Measurements from ENCODE around the gene FRS2.

- PRO-cap, result no peak
Observed at GRCh38 chr12:67489007-67489358, 159.6 kb upstream of the DYRK2 start.

DNA sequence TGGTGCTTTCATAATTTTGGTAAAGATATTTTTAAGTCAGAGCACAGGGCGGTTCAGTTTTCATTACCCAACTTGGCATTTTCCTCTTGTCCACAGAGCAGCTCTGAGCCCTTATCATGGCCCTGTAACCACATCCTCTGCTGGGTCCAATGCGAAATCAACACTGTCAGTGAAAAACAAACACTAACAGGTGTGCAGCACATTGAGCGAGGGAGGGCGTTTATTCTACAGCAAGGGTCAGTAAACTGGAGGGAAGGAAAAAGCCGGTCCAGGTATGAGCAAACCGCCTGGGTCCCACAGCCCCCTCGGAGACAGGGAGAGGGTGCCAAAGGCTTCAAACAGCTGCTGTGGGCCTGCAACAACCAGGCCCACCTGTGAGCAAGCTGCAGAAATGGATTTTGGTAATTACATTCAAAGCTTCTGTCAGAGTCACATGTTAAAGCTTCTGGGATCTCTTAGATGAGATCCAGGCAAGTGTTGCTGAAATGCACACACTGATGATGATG lies 132.8 kb upstream of the DYRK2 start:
- PRO-cap, result no peak

- PRO-cap, result no peak
Observed at GRCh38 chr12:68241085-68241392, 12.4 kb downstream of the IL22 start.

DNA sequence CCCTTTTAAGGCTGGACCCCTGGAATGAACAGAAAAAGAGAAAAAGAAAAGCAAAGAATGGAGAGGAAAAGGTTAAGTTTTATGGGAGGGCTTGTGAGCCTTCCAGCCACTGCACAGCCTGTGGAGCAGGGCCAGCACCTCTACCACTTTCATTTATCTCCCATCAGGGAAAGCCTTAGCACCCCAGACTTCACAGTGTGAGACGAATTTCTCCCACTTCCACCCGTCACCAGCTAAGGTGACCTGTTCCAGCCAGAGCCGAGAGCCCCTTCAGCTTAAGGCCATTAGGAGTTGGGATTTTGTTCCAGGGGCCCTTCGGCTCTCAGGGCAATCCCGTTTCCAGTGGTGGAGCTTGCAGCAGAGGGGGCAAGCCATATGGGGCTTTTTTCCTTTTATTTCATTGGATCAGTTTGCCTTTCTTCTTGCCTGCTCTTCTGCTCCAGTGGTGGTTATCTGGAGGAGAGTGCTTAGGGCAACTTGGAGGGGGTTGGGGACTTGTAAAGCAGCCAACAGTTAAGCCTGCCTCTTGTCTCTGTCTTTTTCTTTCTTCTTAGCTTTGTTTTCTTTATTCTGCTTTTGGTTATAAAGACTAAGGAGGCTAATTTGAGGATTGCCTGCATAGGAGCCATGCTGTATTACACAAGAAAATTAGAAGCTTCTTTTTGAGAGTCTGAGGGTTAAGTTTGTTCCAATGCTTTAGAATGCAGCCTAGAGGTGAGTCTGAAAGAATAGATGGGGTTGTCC lies 7.8 kb downstream of the IL22 start:
- PRO-cap, result no peak

DNA sequence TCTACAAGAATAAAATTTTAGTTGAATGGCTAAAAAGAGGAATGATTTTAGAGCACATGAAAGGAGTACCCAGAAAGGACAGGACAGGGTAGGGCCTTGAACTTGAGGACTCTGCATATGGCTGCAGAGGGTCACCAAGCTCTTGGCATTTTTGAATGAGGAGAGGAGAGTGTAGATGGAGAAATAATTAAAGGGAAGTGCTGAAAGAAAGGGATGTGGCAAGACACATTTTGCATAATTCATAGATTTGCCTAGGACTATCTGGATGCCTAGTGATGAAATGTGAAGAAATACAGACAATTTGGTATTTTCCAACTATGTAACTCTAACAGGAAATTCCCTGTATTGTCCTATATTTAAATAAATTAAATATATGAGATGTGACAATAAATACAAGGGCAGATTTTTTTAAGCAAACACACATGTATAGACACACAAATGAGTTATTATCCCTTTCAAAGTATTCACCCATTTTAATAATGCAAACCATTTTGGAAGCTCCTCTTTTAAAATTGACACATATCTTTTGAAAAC lies 27.6 kb upstream of the MDM1 start:
- PRO-cap, result no peak

DNA sequence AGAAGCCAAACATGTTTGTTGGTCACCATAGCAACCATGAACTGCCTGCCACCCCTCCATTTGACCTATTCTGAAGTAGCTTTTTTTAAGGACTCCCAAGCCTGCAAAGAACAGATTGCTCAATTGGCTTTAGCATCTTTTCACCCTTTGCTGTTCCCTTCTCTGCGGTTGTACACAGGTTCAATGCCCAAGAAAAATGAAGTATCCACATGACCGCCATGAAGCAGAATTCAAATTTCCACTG lies 35.9 kb upstream of the MDM1 start:
- PRO-cap, result no peak

DNA sequence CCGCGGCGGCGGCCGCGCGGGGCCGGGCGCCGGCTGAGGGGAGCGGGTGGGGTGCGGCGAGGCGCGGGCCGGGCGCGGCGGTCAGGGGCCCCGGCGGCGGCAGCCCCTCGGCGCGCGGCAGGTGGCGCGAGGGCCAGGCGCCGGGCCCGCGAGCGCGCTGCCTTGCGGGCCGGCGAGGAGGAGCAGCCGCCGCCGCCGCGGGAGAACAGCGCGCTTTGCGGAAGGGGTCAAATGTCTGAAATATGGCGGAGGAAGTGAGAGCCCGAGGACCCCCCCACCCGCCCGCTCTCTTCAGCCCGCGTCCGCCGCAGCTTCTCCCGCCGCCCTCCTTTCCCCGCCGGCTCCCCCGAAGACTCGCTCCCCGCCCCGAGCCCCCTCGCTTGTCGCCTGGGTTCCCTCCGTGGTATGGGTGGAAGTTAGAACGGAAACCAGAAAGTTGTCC lies 400 bp downstream of the RAP1B start:
- PRO-cap, result no peak

DNA sequence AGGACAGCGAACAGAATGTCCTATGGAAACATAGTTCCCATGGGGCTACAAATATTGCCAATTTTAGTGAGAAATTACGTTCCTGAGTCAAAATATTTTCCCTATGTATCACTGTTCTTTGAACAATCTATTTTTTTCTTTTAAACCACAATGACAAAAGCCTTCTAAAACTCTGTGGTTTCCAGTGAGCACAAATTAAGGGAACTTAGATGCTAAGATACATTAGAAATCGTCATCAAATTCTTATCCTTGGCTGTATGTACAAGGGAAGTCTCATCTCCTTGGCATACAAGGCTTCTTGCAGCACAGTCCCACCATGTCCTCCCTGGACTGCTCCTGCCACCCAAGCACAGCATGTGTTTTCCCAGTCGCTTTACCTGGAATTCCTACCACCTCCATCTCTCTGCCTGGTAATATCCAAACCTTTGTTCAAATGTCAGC lies 17.9 kb downstream of the CPM start:
- PRO-cap, result no peak

DNA sequence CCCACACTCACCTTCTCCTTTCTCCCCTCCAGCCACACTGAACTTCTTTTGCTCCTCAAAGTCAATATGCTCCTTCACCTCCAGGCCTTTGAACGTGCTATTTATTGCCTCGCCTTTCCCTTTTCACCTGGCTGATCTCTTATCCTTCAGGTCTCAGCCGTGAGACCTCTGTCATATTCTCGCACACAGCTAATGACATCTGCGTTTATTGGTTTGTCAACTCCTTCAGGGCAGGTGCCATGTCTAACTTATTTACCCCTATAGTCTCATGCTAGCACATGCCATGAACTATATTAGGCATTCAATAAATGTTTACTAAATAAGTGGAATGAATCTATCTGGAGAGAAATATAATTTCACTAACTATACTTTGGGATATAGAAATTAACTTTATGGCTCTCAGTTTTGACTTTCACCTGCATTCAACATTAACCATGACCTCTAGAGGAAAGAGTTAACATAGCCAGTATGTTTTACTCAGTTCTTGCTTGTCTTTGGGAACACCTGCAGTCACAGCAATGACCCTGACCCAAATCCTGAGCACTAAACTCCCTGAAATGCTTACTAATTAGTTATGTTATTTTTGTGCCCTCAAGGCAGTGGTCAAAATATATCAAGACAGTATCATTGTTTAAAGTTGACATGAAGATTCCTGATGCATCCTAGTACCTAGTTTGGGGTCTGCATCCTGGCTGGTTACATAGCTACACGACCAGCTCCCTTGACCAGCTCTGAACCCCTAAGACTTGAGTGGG lies 15.7 kb downstream of the CPM start:
- PRO-cap, result no peak

- PRO-cap, result no peak
Observed at GRCh38 chr12:68951550-68952290, 18.7 kb upstream of the CPM start.

- PRO-cap, result no peak
Observed at GRCh38 chr12:69046291-69046879, 113.4 kb upstream of the CPM start.

DNA sequence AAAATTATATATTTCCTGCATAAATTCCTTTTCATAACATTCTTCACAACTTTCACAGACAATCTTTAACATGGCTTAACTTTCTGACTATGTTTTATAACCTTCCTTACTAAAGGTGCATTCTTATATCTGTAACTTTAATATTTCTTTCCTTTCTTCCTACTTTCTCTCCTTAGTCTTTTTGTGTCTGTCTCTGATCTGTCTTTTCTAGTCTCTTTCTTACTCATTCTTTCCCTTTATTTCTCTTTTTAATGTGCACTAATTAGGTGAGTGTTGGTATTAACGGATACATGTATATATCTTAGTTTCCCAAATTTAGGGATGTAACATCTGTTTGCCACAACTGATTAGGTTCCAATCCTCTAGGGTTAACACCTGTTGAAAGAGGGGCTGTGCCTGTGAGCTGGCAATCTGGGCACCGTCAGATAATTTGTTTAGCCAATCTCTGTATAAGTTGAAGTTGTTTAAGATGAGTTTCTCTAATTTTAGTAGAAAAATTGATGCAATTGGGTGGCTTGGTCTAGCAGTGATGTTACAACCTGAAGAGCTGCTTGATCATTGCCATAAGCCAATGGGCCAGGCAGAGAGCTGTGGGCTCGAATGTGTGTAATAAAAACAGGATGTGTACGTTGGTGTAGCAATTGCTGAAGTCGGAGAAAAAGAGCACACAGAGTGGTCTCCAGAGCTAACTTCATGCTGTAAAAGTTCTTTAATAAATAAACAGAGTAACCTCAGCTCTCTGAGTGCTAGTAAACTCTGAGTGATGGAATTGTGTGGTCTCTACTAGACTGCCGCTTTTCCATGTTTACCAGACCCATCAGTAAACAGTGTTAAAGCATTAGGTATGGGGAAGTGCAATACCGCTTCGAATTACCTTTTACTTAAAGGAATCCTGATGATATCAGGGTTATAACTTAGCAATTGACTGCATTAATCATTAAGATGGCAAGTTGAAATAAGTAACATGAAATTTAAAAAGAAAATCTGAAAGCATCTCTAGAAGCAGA lies 18.4 kb upstream of the LYZ start:
- PRO-cap, result unidirectional peak, plus-strand start at position 640 of the sequence

DNA sequence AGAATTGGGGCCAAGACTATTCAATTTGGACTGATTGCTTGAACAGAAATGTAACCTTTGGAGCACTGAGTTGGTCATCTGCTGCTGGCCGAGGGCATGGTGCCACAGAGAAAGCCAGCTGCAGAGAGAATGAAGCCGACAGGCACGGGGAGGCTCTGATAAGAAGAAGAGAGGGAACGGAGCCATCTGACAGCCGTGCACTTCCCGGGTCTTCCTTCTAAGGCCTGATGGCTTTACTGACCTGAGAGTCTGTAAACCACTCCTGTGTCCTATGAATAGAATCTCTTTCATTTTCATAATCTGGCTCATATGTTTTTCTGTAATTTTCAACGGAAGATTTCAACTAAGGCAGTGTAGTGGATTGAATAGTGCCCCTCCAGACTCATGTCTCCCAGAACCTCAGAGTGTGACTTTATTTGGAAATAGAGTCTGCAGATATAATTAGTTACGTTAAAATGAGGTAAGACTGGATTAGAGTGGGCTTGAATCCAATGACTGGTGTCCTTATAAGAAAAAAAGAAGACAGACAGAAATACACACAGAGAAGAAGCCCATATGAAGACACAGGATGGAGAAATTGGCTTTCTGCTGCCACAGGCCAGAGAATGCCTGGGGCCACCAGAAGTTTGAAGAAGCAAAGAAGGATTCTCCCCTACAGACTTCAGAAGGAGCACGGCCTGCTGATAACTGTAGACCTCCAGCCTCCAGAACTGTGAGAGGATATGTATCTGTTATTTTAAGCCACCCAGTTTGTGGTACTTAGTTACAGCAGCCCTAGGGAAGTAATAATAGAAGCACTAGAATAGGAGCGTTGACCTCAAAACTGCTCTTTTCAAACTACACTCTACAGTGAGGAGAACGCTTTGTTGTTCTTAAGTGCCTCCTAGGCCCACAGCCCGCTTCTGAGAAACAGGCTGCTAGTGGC lies 38.9 kb upstream of the FRS2 start:
- PRO-cap, result bidirectional peak, plus-strand start at position 533 of the sequence, minus-strand start at position 386 of the sequence

GRCh38 chr12:69469962-69470936 lies at the start of gene FRS2:
FRS2 (plus strand) TSS chr12:69470388.
- PRO-cap, result bidirectional peak, plus-strand start at chr12:69470391, minus-strand start at chr12:69470292

DNA sequence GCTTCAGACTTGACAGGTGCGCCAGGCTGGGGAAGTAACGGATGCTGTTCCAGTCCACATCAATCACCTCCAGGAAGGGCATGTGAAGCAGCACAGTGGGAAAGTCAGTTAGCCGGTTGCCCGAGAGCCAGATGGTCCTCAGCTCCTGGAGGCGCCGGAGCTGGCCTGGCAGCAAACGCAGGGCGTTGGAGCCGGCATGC lies 614 bp downstream of the LRRC10 start:
- PRO-cap, result bidirectional peak, plus-strand start at position 107 of the sequence, minus-strand start outside the sequence

DNA sequence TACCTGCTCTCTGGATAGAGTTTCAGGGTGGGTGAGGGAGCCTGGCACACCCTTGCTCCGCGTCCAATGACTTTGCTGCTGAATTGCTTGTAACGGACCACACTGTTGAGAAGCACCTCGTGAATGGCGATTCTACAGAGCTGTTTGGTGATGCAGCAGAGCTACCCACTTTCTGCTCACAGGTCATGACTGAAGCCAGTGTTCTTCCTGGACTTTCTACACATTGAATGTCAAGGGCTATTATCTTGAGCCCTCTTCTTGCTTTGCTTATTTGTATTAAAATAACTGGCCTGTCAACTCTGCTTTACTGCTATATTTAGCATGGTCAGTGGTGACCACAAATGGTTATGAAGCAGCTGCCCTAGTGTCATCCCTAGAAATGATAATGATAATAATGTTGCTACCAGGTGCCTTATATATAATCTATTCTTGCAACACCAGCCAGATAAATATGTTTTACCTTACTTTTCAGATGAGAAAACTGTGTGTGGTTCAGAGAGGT lies 2.6 kb upstream of the LRRC10 start:
- PRO-cap, result unidirectional peak, minus-strand start at position 125 of the sequence; unidirectional peak, minus-strand start at position 229 of the sequence

DNA sequence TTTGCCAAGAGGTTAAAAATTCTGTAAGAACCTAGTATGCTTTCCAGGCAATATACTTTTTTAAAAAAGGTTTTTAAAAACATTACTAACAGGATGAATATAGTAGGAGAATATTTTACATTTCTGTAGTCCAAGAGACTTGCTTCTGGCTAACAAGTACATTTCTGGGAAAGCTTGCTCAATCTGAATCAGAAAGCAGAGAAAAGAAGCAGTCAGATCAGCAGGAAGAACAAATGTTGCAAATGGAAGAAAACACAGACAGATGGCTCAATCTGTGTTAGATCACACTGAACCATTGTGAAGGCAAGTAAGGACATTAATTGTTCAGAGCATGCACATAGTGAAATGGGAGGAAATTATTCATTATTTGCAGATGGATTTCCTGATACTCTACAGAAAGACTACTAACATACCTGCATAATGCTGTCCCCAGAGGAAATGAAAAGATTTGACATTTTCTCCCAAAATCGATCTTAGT lies 65.2 kb upstream of the CNOT2 start:
- PRO-cap, result no peak

- PRO-cap, result unidirectional peak, plus-strand start at chr12:70243743
Observed at GRCh38 chr12:70243527-70244342, 502 bp downstream of the CNOT2 start.

DNA sequence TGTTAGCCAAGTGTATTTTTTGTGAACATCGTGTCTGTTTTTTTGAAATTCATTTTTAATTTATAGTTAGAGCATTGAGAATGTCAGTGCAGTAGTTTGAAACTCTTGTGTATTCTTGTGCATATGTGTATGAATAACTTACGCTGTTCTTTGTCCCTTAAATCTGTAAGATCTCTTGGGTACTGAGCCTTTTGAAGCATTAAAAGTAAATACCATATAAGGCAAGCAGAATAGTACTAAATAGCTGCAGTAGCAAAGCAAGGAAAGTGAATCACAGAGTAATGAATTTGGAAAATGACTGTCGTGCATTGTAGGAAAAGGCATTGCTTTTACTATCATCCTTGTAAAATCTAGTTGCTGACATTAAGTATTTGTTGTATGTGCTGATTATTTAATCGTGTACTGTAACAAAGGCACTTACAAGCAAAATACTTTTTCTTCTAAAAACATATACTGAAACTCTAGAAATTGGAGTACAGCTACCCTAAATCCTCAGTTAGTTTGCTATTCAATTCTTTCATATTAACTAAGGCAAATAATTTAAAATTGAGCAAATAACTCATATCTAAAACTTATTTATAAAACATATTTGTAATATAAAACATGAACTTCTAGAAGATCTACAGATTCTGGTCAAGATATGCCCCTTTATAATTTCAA lies 12.2 kb downstream of the CNOT2 start:
- PRO-cap, result no peak

- PRO-cap, result no peak
Observed at GRCh38 chr12:70258215-70259061, 15.2 kb downstream of the CNOT2 start.